SJCRH30 (cell line): ENCODE results near the gene SVEP1.

- RAMPAGE, long total RNA: no peak
Measured at GRCh38 chr9:110049184-110050146, 158.5 kb downstream of the C9orf152 start.

DNA sequence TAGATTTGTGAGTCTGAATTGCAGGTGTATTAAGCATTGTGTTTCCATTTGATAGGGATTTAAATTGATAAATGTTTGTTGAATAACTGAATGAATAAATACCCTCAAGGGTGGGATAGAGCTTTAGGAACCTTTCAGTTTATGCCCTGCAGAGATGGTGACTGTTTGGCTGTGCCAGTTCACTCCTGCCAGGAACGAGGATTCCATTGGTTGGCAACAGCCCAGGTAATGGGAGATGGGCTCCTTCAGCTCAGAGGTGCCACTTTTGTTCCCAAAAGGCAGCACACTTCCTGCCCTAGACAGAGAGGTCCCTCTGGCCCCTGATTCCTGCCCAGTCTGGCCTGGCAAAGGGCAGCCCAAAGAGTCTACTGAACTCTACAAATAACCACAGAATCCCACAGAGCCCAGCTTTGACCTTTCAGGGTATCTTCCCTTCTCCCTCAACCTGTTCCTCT lies 1.6 kb downstream of the C9orf152 start:
- RAMPAGE, long total RNA: no peak

DNA sequence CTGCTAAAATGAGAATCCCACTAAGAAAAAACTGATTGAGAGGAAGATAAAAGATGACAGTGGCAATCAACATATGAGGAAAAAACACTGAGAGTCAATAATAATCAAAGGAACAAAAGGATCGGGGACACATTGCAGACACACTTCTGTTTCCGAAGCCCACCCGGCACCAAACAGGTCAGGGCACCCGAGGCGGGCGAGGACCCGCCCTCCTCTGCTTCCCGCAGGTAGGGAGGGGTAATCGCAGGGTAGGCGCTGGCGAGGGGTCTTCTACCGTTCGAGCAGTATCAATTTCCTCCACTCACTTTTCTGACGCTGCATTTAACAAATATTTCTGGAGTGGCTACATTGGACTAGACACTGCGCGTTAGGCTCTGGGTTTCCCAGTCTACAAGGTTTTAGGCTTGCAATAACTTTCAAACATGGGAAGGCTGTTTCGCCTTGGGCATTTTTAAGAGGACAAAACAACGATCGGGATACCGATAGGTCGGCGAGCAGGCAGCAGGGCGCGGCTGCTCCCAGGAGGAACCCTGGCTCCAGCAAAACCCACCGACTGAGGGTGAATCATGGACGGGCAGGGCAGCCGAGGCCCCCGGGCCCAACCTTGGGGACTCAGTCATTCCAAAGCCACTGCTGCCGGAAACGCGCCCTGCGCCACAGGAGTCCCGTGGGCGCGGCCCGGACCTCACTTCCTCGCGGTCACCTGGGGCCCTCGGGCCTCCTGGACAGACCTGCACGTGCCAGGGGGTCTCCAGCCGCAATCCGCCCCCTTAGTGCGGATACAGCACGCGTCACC lies 1.1 kb downstream of the TXN start:
- RAMPAGE, long total RNA: no peak

- RAMPAGE, long total RNA: no peak
Measured at GRCh38 chr9:110257844-110258438, 1.6 kb upstream of the TXN start.

DNA sequence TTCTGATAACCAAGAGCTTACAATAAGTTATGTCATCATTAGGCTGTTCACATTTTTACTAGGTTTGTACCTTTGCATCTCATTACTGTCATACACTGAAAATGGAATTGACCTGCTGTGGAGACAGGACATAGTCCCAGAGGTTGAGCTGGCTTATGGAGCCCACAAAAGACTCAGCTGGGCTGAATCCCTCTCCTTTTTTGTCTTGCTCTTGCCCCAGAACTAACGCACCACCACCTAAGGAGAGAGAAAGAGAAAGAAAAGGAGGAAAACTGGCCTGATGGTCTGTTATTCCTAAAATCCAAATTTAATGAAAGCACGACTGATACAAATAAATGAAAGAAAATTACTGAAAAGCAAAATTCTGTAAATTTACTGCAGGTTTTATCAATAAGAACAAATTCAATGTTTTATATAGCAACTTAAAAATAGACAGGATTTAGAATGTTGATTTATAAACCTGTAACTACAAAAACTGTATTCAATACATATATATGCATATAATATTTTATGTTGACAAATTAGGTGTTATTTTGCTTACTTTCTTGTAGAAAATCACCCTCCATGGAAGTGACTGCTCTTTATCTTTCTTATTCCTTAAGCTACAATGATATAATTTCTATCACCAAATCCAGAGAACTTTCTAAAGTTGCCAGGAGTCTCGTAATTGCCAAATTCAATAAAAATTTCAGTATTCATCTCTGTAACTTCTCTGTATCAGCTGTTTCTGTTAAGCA lies 98.8 kb upstream of the TXNDC8 start:
- RAMPAGE, long total RNA: no peak

DNA sequence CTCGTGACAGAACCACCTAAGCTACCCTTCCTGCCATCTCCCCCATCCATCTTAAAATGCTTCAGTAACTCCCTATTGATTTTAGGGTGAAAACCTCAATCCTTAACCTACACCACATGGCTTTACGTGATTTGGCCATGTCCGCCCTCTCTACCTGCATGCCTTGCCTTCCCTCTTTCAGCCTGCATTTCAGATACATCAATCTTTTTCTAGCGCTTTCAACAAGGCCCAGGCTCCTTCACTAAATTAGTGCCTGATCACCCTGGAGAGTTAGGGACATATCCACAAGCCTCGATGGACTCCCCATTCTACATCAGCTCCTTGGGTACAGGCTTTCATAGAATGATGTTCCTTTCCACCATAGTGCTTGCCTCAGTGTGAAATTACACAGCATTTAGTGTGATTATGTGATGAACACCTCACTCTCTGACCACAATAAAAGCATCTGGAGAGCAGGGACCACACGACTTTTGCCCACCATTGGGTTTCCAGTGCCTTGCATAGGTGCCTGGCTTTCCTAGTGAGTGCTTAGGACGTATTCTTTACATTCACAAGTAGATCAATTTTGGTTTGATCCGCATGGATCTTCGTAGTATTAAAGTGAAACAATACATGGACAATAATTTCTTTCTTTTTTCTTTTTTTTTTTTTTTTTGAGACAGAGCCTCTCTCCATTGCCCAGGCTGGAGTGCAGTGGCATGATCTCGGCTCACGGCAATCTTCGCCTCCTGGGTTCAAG lies 104.3 kb upstream of the TXNDC8 start:
- RAMPAGE, long total RNA: no peak

- RAMPAGE, long total RNA: no peak
Measured at GRCh38 chr9:110579457-110580209, at the start of gene SVEP1. TSS of gene SVEP1 (minus strand) at chr9:110579741.

DNA sequence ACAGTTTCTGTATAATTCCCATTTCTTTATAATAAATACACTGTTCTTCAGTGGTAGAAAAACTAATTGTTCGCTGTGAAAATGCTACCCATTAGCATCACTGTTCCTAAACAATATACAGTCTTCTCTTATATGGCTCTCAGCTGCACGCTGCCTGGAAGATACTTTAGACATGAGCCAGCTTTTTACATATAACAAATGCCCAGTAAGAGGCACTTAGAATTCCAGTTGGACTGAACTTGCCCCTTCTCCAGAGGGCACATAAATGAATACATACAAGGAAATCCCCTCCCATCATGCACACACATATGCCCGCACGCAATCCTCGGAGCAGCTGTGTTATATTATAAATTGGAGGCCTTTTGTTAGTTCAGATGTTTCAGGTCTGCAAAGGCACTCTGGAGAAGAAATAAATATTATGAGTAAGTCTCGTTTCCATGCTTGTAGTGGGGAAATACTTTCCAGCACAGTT lies 17.7 kb upstream of the MUSK start:
- RAMPAGE, long total RNA: no peak

GRCh38 chr9:110828158-110828865 lies 159.7 kb downstream of the MUSK start:
- RAMPAGE, long total RNA: no peak

DNA sequence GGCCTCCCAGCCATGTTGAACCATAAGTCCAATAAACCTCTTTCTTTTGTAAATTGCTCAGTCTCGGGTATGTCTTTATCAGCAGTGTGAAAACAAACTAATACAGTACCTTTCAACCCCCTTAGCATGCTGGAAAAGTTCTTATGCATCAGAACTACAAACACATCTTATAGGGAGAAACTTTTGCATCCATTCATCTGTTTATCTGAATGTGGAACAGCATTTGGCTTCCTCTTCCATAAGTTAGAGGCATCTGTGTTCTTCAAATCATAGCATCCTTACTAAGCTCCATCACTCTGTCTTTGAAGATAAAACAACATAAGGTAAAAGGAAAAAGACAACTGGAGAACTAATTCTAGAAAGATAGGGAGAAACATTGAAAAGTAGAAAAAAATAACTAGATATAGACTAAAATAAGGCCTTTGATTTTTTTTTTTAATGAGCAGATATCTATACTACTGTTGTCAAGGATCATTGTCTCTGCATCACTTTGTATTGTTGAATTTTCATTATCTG lies 140.8 kb downstream of the LPAR1 start:
- RAMPAGE, long total RNA: no peak

DNA sequence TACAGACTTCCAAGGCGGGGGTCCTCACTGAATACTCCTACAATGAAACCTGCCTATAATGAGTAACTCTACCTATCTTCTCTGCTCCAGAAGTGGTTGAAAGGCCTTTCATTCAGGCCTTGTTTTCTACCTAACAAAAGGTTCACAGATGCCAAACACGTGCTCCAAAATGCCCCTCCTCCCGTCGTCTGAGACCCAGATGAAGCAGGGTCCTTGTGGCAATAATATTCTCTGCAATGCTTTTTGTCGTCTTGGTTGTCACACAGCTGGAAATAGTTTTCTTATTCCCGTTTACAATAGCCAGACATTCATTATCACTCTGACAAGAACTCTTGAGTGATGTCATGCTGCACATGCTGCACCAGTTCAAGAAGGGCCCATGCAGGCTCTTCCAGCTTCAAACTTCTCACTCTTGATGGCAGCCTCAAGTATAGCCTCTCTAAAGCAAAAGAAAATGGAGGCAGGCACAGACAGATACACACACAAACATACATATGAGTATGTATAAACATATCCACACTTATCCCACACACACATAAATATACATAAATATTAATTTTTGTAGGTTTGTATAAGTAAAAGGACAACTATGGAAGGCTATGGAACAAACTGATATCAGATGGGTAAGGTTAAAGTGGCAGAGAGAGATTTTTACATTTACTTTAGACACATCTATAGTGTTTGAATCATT lies 7.7 kb downstream of the LPAR1 start:
- RAMPAGE, long total RNA: no peak

GRCh38 chr9:111361993-111362590 lies 32.1 kb upstream of the OR2K2 start:
- RAMPAGE, long total RNA: no peak

- RAMPAGE, long total RNA: no peak
Measured at GRCh38 chr9:111436866-111437454, 47.2 kb downstream of the ECPAS start.

DNA sequence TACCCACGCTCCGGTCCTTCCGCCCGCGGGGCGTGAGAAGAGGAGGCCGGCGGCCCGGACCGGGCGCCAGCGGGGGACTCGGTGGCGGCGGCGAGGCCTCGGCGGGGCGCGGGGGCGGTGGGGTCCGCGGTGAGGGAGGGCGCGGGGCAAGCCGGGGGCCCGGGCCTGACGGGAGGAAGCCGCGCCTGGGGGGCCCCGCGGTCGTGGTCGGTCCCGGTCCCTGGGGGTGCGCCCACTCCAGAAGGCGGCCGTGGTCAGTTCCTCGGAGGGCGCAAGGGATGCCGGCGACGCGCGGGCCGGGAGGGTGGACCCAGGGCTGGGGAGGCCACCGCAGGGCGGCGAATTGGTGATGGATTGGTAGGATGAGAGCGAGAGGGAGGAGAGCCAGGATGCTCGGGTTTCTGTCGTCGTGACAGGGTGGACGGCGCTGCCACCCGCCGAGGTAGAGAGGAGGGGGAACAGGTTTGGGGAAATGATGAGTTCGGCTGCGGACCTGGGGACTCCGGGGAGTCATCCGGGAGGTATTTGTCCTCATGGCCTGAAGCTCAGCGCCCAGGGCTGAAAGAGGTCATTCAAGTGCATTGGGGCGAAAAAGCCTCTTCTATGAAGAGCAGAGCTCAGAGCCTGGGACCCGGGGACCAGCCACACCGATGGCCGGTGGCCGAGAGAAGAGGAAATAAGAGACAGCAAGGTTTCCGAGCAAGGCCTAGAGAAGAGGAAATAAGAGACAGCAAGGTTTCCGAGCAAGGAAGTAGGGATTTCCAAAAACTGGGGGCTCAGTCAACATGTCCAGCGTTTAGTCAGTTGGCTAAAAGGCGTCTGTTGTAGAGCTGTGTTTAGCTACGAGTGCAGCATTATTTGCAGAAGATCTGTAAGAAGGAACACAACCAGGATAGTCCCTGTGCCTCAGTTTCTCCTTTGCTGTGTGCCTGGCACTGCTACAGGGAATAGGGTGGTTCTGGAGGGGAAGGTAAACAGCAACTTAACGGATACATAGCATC lies 625 bp downstream of the GNG10 start:
- RAMPAGE, long total RNA: no peak

DNA sequence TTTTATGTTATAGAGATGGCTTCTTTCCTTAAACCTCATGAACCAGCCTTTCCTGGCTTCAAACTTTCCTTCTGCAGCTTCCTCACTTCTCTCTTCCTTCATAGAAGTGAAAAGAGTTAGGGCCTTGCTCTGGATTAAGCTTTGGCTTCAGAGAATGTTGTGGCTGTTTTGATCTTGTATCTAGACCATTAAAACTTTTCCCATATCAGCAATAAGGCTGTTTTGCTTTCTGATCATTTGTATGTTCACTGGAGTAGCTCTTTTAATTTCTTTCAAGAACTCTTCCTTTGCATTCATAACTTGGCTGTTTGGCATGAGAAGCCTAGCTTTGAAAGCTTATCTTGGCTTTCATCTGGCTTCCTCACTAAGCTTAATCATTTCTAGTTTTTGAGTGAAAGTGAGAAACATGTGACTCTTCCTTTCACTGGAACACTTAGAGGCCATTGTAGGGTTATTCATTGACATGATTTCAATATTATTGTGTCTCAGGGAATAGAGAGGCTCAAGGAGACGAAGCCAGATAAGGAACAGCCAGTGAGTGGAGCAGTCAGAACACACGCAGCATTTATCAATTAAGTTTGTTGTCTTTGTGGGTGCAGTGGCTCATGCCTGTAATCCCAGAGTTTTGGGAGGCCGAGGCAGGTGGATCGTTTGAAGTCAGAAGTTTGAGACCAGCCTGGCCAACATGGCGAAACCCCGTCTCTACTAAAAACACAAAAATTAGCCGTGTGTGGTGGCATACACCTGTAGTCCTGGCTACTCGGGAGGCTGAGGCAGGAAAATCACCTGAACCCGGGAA lies 98.2 kb downstream of the UGCG start:
- RAMPAGE, long total RNA: no peak

DNA sequence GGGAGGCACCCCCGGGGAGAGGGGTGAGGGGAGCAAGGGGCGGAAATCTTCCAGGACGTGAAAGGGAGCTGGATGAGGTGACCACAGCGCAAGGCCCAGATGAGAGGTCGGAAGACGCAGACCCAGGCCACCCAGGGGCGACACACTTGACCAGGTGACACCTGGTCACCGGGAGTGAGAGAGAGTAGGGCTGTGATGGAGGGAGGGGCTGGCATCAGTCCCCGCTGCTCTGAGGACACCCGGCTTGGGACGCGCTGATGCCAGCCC lies 433 bp upstream of the SUSD1 start:
- RAMPAGE, long total RNA: no peak

GRCh38 chr9:112180286-112180804 lies 5.2 kb upstream of the SUSD1 start:
- RAMPAGE, long total RNA: no peak

DNA sequence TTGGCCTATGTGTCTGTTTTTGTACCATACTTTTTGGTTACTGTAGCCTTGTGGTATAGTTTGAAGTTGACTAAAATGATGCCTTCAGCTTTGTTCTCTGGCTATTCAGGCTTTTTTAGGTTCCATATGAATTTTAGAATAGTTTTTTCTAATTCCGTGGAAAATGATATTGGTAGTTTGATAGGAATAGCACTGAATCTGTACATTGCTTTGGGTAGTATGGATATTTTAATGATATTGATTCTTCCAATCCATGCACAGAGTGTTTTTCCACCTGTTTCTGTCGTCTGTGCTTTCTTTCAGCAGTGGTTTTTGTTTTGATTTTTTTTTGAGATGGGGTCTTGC lies 29.2 kb upstream of the SUSD1 start:
- RAMPAGE, long total RNA: no peak

DNA sequence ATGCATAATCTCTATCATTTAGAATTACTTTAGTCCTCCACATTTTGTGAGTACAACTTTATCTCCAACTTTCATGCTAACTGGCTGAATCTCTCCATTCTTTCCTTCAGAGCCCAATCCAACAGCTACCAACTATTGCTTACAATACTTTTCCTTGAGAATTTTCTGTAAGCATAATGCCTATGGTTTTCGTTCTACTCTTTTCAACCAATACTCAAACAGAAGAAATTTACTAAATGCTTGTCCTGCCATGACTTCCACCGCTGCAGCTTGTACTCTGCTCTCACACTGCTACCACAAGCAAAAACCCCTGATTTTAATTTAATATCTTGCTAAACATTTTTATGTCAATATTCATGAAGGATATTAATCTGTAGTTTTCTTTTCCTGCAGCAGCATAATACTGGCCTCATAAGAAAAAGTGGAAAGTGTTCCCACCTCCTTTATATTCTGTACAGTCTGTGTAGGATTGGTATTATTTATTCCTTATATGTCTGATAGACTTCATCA lies 52.2 kb downstream of the PTBP3 start:
- RAMPAGE, long total RNA: no peak

- RAMPAGE, long total RNA: no peak
Measured at GRCh38 chr9:112570671-112571027, 84.0 kb downstream of the KIAA1958 start.